AG09309 (cell line): ENCODE measurements around the gene OTOF.

DNA sequence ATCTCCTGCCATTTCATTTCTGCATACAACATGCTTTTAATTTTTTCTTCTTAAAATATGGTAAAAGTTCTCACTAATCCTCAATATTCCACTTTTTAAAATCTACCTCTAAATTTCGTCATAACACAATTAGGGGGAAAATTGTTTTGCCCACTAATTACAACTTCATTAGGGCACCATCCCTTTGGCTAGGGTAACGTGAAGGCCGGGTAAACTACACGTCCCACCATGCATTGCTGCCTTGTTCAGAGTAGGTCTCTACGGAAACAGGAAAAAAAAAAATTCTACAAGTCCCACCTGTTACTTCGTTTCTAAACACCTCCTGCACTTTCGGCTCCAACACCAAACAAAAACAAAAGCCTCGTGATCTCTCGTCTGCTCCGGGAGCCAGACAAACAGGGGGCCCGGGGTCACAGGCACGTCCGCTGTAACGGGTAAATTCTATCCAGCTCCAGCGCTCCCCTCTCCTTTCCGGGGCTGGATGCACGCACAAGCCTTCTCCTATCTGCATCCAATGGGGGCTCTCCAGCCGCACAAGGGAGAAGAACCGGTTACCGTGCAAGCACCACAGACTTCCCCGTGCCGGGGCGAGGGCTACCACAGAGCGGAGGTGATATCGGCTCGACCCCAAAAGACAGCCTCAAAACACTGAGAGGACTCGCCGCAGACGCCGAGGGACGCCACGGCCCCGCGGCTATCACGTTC lies 852 bp downstream of the ASXL2 start:
- RRBS: 1% methylated on average over 9 of the region's 35 CpGs

- RRBS: no CpG with 5 or more reads among the region's 2 CpGs
Observed at GRCh38 chr2:25960951-25961204, 21.4 kb downstream of the KIF3C start.

DNA sequence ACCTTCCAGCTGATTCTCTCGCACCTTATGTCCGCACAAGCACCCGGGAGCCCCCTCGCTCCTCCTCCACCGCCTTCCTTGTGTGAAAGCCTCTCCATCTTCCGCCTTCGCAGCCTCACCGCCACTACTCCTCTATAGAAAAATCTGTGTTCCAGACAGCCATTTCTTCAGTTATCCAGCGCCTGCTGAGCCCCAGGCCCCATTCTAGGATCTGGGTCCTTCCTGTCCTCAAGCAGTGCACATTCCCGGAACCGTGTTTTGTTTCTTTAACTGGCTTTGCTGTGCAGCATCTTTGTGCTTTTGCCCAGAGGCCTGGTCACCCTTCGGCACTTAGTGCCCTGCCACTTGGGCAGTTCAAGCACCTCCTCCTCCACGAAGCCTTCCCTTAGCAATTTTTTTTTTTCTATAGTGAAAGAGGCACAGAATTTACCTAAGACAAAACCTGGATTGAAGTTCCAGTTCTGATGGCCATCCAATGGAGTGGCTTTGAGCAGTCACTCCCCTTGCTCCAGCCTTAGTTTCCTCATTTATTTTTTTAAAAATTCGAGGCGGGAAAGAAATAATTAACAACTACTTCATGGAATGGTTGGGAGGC lies 911 bp upstream of the KIF3C start:
- RRBS: 81% methylated on average over 3 of the region's 15 CpGs

DNA sequence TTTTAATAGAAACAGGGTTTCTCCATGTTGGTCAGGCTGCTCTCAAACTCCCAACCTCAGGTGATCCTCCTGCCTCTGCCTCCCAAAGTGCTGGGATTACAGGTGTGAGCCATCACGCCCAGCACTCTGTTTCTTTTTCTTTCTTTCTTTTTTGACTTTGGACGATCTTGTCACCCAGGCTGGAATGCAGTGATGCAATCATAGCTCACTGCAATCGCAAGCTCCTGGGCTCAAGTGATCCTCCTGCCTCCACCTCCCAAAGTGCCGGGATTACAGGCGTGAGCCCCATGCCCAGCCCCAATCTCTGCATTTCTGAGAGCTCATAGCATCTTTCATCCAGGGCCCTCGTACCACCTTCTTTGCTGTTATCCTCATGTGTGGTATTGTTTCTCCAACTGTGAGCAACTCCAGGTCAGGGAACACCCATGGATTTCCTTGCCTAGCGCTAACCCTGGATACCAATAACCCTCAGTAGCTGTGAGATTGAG lies 17.2 kb upstream of the KIF3C start:
- RRBS: no CpG with 5 or more reads among the region's 7 CpGs

DNA sequence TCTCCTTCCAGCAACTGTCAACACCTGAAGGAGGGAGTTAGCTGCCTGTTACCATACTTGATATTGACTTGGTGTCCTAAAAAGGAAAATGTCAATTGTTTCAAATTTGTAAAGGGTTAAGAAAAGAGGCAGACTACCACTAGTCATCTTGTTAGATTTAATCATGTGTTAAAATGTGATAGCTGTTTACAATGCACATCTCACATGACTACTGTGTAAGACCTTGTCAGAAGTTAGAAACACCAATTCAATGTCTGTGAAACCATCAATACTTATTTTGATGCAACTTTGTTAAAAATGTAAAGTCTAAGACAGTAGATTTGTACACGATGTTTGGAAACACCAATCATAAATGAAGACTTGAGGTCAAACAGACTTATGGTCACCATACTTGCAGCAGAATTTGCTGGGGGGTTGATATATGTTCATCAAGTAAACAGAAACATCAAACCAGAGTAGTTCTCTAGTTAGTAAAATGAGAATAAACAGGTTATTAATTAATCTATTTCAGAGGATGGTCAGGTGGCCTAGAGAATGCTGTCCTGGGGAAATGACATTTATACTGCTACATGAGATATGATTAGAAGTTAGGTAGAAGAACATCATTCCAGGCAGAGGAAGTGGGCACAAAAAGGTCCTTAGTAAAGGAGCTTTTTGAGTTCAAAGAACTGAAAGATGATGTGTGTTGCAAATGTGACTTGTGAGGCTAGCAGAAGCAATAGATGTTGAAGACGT lies 33.8 kb downstream of the RAB10 start:
- RRBS: no CpG with 5 or more reads among the region's 2 CpGs

- RRBS: no CpG with 5 or more reads among the region's 3 CpGs
Observed at GRCh38 chr2:26245685-26246397, 1.1 kb downstream of the HADHB start.

GRCh38 chr2:26339629-26340197 lies 6.2 kb upstream of the SELENOI start:
- RRBS: no CpG with 5 or more reads among the region's 8 CpGs

- RRBS: no CpG with 5 or more reads among the region's 9 CpGs
Observed at GRCh38 chr2:26355436-26356074, 9.0 kb upstream of the ADGRF3 start.

- RRBS: no CpG with 5 or more reads among the region's 5 CpGs
Observed at GRCh38 chr2:26390170-26391250, 11.2 kb upstream of the DRC1 start.

DNA sequence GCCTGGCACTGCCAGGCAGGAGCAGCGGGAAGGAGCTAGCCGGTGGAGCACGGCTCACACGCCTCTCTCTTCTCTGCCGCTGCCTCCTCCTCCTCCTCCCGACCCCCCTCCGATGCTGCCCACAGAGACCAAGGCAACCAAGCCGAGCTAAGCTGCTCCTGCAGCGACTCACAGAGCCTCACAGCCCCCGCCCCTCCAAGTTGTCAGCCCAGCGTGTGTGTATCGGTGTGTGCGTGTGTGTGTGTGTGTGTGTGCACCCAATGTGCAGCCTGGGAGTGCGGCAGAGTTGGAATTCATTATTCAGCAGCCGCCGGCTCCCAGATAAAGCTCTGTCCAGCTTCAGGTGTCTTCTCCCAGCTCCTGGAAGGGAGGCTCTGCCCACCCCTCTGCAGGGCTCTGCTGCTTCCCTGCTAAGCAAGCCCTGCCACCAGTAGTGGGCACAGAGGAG lies at the start of gene OTOF:
Gene OTOF, minus strand, starts transcription at position 172 of the 448 bp plus-strand sequence.
- RRBS: no CpG with 5 or more reads among the region's 16 CpGs

GRCh38 chr2:26652108-26653064 lies 11.2 kb upstream of the CIB4 start:
- RRBS: no CpG with 5 or more reads among the region's 14 CpGs

DNA sequence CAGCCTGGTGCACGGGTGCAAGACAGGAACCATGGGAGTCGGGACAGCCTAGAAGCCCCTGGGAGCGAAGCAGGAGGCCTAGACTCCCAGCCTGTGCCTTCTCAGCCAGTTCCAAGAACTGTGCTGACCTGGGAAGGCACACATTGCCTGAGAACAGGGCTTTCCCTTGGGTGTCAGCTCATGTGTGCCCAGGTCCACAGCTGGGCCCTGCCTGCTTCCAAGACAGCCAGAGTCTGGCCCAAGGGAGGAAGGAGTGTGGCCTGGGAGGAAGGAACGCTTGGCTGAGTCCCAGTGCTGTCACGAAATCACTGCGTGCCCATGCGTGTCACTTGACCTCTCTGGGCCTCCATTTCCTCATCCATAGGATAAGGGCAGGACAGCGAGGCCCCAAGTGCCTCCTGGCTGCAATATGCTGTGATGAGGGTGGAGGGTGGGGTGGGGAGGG lies 732 bp upstream of the KCNK3 start:
- RRBS: no CpG with 5 or more reads among the region's 8 CpGs

GRCh38 chr2:26720982-26721607 lies 28.6 kb downstream of the KCNK3 start:
- RRBS: no CpG with 5 or more reads among the region's 9 CpGs

DNA sequence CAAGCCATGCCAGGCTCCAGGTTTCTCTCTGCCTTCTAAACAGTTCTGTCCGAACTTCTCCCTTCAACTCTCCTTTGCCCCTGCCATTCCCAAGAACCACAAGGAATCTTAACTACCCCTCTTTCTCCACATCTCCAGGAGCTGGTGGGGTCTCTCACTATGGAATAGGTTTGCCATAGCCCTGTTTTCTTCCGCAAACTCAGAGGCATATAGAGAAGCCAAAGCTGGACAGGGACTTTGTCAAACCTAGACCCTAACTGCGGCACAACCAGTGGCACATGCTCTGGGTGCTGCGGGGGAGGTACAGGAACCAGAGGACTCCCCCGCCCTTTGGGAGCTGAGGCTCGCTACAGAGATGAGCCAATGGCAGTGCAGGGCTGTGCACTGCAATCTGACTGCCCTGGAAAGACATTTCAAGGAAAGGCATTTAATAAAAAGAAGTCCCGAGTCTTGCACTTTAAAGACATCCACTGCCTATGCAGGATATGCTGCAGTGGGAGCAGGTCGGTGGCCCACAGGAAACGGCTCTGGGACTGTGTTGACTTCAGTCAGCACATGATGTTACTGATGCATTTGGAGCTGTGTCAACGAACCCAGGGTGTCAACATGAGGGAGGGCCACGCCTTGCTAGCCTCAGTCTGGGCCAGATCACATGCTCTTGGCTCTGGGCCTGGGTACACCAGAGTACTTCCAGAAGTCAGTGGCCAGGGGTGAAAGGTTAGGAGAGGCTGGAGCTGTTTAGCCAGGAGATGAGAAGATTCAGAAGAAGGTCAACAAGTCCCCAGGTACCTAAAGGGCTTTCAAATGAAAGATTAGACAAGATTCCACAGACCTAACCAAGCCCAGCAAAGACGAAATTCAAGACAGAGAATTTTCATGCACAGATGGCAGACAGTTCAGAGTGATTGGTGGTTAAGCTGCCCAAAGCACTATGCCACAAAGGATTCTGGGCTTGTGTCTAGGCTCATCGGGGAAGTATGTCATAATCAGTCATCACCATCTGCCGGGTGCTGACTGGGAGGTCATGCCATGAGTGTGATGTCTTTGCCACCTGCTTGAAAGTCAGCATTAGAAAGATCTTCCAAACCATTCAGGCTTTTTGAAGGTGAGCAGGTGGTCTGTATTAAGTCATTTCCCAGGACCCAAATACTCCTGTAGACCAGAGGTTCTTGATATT lies 8.3 kb downstream of the SLC35F6 start:
- RRBS: no CpG with 5 or more reads among the region's 14 CpGs

GRCh38 chr2:26778136-26778577 lies 7.7 kb upstream of the CENPA start:
- RRBS: no CpG with 5 or more reads among the region's 16 CpGs

- RRBS: 9% methylated on average over 4 of the region's 12 CpGs
Observed at GRCh38 chr2:26912482-26912964, 57.9 kb upstream of the MAPRE3 start.

- RRBS: 0% methylated on average over 1 of the region's 8 CpGs
Observed at GRCh38 chr2:27026500-27026996, 6.2 kb upstream of the TMEM214 start.

DNA sequence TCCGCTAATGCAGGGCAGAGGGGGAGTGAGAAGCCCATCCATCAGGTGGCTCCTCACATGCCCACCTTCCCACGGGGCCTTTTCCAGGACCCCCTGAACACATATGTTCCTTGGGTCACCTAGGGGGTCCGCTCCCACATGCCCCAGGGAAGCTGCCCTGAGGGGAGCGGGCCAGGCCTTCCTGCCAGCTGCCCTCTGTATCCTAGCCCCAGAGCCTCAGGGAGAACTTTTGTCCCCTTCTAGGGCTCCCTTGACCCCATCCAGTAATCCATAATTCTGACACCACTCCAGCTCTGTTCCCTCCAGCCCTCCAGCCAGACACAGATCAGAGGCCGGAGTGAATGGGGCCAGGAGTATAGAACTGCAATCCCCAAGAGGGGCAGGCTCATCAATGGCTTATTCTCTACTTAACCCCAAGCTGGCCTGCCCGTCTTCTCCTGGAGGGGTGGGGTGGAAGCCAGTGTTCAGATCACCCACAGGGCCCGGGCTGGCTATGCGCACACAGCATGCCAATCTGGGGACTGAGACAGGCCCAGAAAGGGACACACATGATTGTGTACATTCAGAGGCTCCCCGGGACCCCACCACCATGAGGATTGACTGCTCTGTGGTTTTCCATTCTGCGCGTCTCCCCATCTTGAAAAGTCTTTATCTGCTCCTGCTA lies 1.0 kb downstream of the EMILIN1 start:
- RRBS: 5% methylated on average over 3 of the region's 11 CpGs

GRCh38 chr2:27086089-27086664 lies 395 bp upstream of the KHK start:
- RRBS: 3% methylated on average over 42 of the region's 73 CpGs

DNA sequence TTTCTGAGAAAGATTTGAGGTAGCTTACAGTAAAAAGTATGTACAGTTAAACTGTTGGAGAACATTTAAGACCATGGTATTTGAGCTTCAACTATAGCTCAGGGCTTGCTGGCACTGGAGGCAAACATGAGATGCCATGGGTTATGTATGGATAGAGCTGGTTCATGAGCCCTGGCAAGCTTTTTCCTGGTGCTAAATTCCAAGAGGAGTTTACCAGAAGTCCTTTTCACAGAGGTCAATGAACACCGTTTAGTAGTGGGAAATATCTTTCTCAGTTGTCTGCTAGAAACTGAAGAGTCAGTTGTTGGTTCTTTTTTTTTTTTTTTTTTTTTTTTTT lies 1.2 kb downstream of the KHK start:
- RRBS: no CpG with 5 or more reads among the region's 1 CpG